Spleen (tissue), 7 donors: ENCODE measurements around the gene H4C6.

GRCh38 chr6:24877154-24877491 is 58.6 kb downstream of the RIPOR2 start:
- PRO-cap, 4 experiments = no peak in any of the 4 experiments
- RAMPAGE, long total RNA, 4 experiments = no peak in any of the 4 experiments

GRCh38 chr6:24902988-24903305 is 32.8 kb downstream of the RIPOR2 start:
- PRO-cap, 4 experiments = no peak in any of the 4 experiments
- RAMPAGE, long total RNA, 4 experiments = no peak in any of the 4 experiments

- PRO-cap, 4 experiments = peak in 4 of 4 experiments; most common plus-strand start chr6:25138379 (in 3); most common minus-strand start chr6:25138340 (in 3)
- RAMPAGE, long total RNA, 4 experiments = start-site peak on the minus strand in 2 of 4 experiments, at chr6:25138165-25138614 at its widest, 24 to 601 reads per replicate
Observed at GRCh38 chr6:25137912-25139176, 140.8 kb upstream of the CARMIL1 start.

DNA sequence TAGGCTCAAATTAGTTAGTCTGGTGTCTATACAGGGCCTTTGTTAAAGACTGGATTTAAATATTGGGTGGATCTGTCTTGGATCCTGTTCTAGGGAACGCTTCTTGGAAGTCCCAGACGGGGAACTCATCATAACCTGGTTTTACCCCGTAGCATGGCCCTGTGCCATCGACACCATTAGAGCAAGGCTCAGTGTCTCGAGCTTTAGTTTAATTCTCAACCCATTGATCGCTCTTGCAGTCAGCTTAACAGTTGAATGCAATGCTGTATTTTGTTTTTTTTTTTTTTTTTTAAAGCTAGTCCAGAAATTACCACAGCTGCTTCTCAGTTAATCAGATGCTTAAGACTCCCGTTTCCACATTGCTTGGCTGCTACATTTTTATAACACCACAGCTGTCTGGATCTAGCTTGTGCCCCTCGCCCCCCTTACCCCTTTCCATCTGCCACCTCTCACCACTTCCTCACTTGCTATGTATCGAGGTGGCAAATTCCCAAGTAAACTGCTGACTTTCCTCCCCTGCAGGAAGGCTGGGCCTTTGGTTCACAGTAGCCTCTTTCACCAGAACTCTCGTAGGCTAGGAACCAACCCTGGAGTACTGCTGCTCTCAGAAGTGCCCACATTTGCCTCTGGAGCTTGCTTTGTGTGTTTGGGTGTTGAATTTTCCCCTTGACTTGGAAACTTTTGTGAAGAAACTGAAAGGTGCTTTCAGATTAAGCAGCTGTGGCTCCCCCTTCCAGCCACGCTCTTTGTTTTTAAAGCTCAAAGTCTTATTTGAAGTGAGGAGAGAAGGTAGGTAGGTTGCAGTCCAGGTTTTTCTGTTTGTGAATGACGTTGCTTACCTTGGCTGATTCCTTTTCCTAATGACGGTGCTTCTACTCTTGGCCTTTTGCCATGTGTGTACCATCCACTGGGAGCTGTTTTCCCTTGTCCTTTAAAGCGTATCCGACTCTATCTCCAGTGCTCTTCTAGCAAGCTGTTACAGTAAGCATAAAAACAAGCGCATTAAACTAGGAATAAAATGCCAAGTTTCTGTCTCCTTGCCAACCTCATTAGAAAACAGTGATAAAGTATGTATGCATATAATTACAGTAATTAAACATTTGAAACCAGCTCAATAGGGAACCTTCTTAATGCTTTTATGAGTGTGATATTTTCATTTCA is 90.3 kb downstream of the CARMIL1 start:
- PRO-cap, 4 experiments = peak in 2 of 4 experiments; most common plus-strand start position 774 of the sequence (in 2); most common minus-strand start position 569 of the sequence (in 1)
- RAMPAGE, long total RNA, 4 experiments = no peak in any of the 4 experiments

DNA sequence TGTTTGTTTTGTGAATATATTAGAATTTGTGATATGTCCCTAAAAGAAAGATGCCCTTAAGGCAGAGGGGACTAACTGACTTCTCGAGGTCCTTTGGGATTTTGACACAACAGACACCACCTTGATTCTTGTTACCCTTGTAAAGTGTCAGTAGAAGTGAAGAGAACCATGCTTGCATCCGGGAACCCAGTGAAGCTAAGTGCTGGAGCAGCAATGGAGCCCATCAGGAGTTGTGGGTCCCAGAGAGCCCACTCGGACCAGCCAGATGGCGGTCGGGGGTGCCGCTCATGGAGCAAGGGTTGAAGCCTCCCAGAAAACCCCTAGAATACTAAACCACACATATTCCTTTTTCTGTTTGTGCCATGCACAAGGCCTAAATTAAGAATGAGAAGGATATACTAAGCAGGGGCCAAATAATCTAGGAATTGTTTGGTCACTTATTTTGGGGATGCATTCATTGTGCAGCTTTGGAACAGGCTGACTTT is 29.4 kb upstream of the SCGN start:
- PRO-cap, 4 experiments = peak in 1 of 4 experiments; most common plus-strand start position 265 of the sequence (in 1)
- RAMPAGE, long total RNA, 4 experiments = no peak in any of the 4 experiments

GRCh38 chr6:25962945-25964081 is 711 bp downstream of the TRIM38 start:
- PRO-cap, 4 experiments = peak in 1 of 4 experiments; most common minus-strand start chr6:25963506 (in 1)
- RAMPAGE, long total RNA, 4 experiments = no peak in any of the 4 experiments

- PRO-cap, 4 experiments = no peak in any of the 4 experiments
- RAMPAGE, long total RNA, 4 experiments = no peak in any of the 4 experiments
Observed at GRCh38 chr6:26019644-26019784, 737 bp upstream of the H3C1 start.

DNA sequence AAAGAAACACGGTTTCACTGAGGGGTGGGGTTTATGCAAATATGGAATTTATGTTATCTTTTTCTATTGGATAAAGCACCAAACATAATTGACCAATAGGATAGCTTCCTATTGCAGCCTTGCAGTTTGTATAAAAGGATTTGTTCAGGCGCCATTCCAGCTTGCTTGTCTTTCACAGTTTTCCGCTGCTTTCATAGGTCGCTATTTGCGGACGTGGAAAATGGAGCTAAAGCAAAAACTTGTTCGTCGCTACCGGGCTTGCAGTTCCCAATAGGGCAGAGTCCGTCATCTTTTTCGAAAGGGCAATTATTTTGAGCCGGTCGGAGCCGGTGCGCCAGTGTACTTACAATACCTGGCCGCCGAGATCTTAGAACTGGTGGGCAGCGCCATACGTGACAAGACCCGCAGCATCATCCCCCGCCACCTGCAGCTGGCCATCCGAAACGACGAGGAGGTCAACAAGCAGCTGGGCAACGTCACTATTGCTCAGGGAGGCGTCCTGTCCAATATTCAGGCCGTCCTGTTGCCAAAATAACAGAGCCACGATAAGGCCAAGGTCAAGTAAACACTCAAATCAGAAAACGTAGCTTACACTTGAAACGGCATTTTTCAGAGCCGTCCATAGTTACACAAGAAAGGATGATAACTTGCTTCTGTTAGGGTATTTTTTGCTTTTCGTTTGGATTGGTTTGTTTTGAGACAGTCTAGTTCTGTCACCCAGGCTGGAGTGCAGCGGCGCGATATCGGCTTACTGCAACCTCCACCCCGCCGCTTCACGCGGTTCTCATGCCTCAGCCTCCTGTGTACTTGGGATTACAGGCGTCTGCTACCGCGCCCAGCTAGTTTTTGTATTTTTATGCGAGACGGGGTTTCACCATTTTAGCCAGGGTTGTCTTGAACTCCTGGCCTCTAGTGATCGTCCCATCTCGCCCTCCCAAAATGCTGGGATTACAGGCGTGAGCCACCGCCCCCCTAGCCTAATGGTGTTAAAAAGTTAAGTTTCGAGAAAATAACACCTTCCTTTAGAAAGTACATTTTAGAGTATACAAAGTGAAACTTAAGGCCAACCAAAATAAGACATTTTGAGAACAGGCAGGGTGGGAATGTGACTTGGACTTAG is 640 bp upstream of the H2BC3 start:
- PRO-cap, 4 experiments = peak in 4 of 4 experiments; most common plus-strand start position 159 of the sequence (in 4); most common minus-strand start position 788 of the sequence (in 4)
- RAMPAGE, long total RNA, 4 experiments = start-site peak on the plus strand in 2 of 4 experiments, centred at positions 158 to 162 of the sequence, 36 to 61 reads per replicate

DNA sequence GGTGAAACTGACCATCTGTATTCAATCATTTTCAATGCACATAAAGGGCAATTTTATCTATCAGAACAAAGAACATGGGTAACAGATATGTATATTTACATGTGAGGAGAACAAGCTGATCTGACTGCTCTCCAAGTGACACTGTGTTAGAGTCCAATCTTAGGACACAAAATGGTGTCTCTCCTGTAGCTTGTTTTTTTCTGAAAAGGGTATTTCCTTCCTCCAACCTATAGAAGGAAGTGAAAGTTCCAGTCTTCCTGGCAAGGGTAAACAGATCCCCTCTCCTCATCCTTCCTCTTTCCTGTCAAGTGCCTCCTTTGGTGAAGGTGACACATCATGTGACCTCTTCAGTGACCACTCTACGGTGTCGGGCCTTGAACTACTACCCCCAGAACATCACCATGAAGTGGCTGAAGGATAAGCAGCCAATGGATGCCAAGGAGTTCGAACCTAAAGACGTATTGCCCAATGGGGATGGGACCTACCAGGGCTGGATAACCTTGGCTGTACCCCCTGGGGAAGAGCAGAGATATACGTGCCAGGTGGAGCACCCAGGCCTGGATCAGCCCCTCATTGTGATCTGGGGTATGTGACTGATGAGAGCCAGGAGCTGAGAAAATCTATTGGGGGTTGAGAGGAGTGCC is 5.3 kb downstream of the HFE start:
- PRO-cap, 4 experiments = no peak in any of the 4 experiments
- RAMPAGE, long total RNA, 4 experiments = no peak in any of the 4 experiments

- PRO-cap, 4 experiments = no peak in any of the 4 experiments
- RAMPAGE, long total RNA, 4 experiments = no peak in any of the 4 experiments
Observed at GRCh38 chr6:26122766-26122889, 1.1 kb downstream of the H2BC4 start.

GRCh38 chr6:26182977-26183524 is 510 bp upstream of the H2BC6 start:
- PRO-cap, 4 experiments = peak in 1 of 4 experiments; most common plus-strand start chr6:26183318 (in 1); most common minus-strand start chr6:26183393 (in 1)
- RAMPAGE, long total RNA, 4 experiments = no peak in any of the 4 experiments

DNA sequence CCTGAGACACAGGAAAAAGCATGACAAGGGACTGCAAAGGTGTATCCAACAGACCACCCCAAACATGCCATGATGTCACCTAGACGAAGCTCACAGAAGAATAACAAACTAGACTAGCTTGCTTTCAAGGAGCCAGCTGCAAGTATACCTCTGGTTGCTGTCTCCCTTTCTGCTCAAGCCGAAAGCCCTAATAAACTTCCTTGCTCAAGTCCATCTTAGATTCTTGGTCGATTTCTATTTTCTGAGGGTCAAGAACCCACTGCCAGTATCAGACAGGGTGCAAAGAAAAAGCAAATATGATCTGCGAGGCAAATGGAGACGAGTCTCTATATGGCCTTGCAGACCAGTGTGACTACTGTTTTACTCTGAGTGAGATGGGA is 3.3 kb downstream of the H4C5 start:
- PRO-cap, 4 experiments = no peak in any of the 4 experiments
- RAMPAGE, long total RNA, 4 experiments = no peak in any of the 4 experiments

DNA sequence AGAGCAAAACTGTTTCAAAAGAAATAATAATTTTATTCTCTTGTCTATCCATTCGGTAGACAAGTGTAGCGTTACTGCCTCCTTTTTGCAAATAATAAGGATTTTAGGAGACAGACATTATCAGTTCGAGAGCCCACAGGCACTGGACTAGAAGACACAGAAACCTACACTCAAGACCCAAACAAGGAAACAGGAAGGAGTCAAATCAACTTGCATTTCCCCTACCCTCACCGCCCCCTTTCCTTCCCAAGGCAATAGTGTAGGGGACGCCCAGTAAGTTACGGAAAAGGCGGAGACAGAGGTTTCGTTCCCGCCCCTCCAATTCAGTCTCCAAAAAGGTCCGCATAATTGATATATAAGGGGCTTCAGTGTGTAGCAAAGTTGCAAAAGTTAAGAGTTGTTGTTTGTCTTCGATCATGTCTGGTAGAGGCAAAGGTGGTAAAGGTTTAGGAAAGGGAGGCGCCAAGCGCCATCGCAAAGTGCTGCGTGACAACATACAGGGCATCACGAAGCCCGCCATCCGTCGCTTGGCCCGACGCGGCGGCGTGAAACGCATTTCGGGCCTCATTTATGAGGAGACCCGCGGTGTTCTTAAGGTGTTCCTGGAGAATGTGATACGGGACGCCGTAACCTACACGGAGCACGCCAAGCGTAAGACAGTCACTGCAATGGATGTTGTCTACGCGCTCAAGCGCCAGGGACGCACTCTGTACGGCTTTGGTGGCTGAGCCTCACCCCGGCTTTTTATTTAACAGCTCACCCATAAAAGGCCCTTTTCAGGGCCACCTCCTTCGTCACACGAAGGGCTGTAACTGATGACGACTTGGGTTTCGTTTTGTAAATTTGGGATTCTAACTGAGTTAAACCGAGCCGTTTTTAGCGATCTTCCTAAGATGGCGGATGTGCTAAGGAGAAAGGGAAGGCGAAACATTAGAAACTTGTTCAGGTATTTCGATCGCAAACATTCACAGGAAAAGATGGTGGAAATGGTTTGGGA is at the start of gene H4C6:
Gene H4C6 (plus strand): TSS at position 384 of the 997 bp plus-strand sequence.
- PRO-cap, 4 experiments = peak in 4 of 4 experiments; most common plus-strand start position 386 of the sequence (in 2); most common minus-strand start position 719 of the sequence (in 4)
- RAMPAGE, long total RNA, 4 experiments = start-site peak on the plus strand in 1 of 4 experiments, centred at position 386 of the sequence, 2,353 reads per replicate

GRCh38 chr6:26243728-26244276 is 3.0 kb downstream of the H4C7 start:
- PRO-cap, 4 experiments = no peak in any of the 4 experiments
- RAMPAGE, long total RNA, 4 experiments = no peak in any of the 4 experiments

- PRO-cap, 4 experiments = peak in 4 of 4 experiments; most common plus-strand start chr6:26272442 (in 4); most common minus-strand start chr6:26272678 (in 4)
- RAMPAGE, long total RNA, 4 experiments = no peak in any of the 4 experiments
Observed at GRCh38 chr6:26272049-26272779, 517 bp upstream of the H2BC10 start.

DNA sequence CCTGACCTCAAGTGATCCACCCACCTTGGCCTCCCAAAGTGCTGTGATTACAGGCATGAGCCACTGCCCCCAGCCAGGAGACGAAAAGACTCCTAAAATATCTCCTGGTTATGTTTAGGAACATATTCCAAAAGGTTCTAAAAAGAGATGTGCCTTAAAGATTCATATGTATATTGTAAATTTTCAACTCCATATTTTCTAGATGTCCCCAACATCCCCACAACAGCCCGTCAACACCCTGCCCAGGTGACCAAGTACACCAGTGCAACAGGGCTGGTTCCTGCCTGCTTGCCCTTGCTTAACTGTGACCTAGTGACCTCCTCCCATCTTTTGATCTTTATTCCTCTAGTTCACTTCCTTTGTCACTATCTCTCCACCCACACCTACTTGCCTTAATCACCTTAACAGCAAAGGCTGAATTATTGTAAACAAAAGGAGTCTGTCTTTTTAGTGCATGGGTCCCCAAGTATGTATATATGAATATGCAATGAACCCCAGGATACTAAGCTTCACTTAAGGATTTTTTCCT is 17.3 kb downstream of the BTN2A1 start:
- PRO-cap, 4 experiments = peak in 1 of 4 experiments; most common minus-strand start position 296 of the sequence (in 1)
- RAMPAGE, long total RNA, 4 experiments = no peak in any of the 4 experiments

GRCh38 chr6:26577295-26577705 is 19.5 kb upstream of the ABT1 start:
- PRO-cap, 4 experiments = no peak in any of the 4 experiments
- RAMPAGE, long total RNA, 4 experiments = no peak in any of the 4 experiments

DNA sequence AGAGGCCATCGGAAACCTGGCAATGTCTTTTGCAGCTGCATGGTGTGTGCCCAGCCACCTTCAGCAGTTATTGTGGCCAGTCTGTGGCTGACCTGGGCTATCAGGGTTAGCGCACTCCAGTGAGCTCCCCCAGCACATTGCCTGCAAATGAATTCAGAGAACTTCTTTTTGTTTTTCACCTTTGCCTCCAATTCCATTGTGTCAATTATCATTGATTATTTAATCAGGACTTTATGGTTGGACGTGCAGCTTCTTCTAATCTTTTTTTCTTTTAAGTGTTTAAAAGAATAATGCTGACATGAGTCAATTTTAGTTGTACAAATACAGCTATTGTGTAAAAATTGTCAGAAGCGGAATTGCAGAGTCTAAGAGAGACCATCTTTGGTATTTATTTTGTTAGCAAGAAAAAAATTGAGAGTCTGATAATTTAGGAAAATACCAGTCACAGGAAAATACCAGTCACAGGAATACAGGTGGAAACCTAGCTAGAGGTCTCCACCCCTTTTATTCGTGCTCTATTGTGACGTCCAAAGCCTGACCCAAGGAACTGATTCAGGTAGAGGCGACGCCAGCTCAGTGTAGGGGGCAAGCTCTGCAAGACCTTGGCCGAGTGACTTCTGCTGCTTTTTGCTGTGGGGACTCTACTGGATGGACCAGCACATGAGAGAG is 5.5 kb downstream of the ABT1 start:
- PRO-cap, 4 experiments = no peak in any of the 4 experiments
- RAMPAGE, long total RNA, 4 experiments = no peak in any of the 4 experiments

GRCh38 chr6:27138117-27138958 is 744 bp upstream of the H4C9 start:
- PRO-cap, 4 experiments = no peak in any of the 4 experiments
- RAMPAGE, long total RNA, 4 experiments = no peak in any of the 4 experiments

DNA sequence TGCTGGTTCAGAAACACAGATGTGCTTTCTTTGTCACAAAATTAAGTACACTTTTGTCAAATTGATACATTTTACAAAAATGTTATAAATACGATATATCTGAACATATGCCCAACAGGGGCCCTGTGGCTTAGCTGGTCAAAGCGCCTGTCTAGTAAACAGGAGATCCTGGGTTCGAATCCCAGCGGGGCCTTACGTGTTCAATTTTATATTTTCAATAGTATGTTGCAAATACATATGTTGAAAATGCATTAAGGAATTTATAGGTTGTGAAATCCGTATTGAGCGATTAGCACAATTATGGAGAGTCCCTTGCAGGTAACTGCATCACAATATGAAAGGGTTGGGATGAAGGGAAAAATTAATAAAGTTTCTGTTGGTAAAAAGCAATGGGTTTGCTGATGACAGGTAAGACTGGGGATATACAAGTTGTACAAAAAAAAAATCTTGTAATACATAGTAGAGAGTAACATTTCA is 15.3 kb downstream of the H2AC12 start:
- PRO-cap, 4 experiments = no peak in any of the 4 experiments
- RAMPAGE, long total RNA, 4 experiments = no peak in any of the 4 experiments